Hepatocyte (in vitro differentiated cells and primary cell): ENCODE measurements around a stretch of chr10.

DNA sequence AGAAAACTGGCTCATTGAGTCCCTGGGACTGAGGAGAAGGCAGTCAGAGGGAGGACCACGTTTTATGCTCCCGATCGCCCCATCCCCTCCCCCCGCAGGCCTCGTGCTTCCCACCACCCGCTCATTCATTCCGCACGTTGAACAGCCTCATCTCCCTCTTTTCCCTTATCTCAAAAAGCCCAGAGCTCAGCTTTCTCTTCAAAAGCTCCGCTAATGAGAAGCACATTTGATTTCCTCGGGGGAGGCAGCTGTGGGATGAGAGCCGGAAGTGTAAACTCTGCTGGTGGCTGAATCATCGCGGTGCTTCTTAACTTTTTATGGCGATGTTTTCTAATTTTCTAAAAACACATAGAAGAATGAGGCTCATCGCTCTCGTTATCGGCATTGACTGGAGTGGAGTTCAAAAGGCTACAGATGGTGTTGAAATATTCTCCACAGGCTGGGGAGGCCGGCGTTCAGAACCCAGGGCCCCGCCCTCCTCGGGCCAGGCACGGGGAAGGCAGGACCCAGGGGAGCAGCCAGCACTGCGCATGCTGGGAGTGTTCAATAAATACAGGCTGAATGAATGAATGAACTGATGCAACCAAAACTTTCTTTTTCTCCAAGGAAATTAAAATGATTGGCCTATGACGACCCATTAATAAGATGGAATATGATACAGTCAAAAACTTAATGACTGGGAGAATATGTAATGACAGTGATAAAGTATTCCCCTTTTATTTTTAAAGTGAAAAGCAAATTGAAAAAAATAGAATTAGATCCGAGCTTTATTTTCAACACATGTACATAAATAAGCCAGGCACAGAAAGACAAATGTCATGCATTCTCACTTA lies 63.8 kb downstream of the OAT start:
- RAMPAGE, long total RNA: no peak
- RRBS: no CpG with 5 or more reads among the region's 25 CpGs

GRCh38 chr10:124465212-124465749 lies 3.7 kb downstream of the LHPP start:
- RAMPAGE, long total RNA: no peak
- RRBS: no CpG with 5 or more reads among the region's 9 CpGs

DNA sequence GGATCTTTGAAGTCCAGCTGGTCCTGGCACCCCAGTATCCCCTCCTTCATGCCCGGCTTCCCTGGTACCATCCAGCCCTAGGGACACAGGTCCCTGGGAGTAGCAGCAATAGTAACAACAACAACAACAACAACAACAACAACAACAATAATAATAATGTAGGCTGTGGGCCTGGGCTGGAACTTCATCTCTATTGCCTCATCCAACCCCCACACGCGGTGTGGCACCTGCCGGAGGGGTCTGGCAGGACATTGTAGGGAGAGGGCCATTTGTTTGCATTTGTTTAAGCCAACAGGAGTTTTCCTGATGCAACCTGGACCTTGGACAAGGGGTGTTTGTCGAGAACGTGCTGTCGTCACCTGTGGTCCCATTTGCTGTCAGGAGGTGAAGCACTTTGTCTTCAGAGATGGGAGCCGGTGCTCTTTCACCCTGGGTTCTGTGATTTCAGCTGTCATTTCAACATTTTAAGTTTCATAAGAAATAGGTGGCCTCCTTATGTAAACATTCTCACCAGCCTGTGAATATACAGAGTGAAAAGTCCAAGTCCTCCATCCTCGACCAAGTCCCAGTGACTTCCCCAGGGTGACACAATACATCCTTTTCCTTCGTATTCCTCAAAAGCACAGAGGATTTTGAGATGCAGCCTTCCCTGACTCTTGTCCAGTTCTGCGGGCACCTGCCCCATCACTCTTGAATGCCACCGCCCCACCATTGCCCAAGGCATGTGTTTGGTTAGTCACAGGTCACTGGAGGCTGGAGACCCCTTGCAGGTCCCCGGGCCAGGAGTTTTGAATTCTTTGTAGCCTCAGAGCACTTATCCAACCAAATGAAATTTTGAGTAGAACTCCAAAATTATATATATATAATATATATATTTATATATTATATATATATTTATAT lies 9.2 kb downstream of the LHPP start:
- RAMPAGE, long total RNA: no peak
- RRBS: no CpG with 5 or more reads among the region's 13 CpGs

GRCh38 chr10:124544342-124545139 lies 82.9 kb downstream of the LHPP start:
- RAMPAGE, long total RNA: no peak
- RRBS: no CpG with 5 or more reads among the region's 23 CpGs

DNA sequence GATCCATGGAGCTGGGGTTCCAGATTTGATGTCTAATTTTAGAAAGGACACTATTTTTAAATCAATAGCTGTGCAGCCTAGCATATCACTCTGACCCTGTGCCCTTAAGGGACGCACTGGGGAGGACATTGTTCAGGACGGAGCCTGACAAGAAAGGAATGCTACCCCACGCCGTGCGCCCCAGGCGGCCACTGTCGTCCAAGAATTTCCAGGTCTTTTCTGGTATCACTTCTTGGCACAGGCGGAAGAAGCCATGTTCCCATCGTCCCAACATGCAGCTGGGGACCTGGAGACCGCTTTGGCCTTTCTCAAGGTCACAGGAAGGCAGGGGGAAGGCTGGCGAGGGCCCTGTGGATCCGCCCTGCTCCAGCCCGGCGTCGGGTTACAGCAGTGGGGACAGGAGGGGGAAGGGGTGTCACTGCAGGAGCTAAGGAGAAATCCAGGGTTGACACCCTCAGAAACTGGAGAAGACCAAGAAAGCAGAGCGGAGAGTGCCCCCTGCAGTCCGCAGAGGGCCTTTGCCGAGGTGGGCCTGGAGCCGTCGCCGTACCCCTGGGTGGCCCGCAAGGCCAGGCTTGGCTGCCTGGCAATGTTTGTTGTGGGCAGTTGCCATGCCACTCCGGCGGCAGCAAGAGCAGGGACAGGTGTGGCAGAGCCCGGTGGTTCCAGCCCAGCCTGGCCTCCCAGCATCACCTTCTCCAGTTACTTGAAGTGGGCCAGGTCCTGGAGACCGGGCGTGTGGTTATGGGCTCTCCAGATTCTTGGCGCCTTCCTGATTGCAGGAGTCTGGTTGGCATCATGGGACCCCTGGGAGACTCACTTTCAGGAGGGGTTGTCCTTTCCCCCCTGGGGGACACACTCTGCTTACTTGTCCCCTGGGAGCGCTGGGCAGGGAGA lies 104.1 kb downstream of the LHPP start:
- RAMPAGE, long total RNA: no peak
- RRBS: 78% methylated on average over 3 of the region's 29 CpGs

DNA sequence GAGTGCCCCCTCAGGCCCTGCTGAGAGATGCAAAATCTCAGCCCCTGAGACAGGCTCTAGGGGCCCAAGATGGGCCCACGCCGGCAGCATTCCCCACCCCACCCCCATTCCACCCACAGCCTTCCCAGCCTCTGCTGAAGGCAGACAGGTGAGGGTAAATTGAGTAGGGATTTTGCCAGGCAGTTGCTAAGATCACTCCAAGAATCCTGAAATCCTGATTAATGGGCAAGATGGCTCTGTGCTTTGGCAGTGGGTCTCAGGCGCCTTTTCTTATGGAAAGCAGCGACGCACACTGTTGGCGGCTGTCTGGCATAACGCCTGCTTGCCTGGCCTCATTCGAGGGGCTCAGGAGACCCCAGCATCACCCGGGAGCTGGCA lies 98.8 kb downstream of the FAM53B start:
- RAMPAGE, long total RNA: no peak
- RRBS: no CpG with 5 or more reads among the region's 9 CpGs

DNA sequence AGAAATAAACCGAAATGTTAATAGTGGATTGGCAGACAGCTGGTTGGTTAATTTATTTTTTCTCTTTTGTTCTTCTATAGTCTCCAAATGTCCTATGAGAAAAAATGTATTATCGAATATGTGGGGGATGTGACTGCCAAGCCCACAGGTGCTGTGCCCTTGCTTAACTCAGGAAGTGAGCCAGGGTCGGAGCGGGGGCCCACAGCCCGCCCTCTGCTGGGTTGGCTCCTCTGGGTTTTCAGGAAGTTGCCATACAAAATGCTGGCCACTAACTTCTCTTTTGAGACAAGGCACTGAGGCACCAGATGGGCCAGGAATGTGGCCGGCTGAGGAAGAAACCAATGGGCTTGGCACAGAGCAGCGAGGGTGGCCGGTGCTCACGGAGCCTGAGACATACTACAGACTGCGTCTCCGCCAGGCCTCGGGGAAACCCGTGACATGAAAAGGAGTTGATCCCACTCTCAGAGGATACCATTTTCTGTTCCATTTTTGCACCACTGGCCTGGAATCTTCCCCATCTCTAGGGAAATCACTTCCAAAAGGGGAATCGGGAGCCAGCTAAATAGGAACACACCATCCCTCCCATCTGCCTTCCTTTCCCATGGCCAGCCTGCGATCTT lies 58.9 kb downstream of the FAM53B start:
- RAMPAGE, long total RNA: no peak
- RRBS: no CpG with 5 or more reads among the region's 15 CpGs

DNA sequence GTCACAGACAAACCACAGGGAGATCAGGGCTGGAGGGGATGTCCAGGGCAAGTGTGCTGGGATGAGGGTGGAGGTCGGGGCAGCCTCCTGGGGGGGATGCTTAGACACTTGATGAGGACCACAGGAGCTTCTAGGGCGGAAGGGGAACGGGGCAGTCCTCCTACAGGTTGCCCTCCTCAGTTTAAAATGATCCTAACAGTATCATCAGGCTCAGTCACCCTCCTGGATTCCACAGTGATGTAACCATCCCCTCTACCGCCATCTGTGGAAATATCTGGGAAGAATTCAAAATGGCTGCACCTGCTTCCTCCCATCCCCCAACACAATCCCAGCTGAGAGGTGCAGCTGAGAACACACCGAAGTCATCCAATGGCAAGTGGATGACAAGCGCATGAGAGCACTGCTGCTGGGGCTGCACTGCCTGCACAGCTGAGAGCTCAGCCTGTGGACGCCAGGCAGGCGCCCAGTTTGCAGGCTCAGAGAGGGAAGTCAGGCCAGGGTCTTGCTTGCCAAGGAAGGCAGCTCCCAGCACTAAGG lies 46.5 kb downstream of the FAM53B start:
- RAMPAGE, long total RNA: no peak
- RRBS: no CpG with 5 or more reads among the region's 8 CpGs

GRCh38 chr10:124709566-124710201 lies 34.5 kb downstream of the FAM53B start:
- RAMPAGE, long total RNA: no peak
- RRBS: no CpG with 5 or more reads among the region's 14 CpGs

- RAMPAGE, long total RNA: no peak
- RRBS: 2% methylated on average over 56 of the region's 146 CpGs
Observed at GRCh38 chr10:124916618-124917618, 25.0 kb upstream of the ZRANB1 start.

- RAMPAGE, long total RNA: no peak
- RRBS: no CpG with 5 or more reads among the region's 3 CpGs
Observed at GRCh38 chr10:124977982-124978346, 36.0 kb downstream of the ZRANB1 start.

DNA sequence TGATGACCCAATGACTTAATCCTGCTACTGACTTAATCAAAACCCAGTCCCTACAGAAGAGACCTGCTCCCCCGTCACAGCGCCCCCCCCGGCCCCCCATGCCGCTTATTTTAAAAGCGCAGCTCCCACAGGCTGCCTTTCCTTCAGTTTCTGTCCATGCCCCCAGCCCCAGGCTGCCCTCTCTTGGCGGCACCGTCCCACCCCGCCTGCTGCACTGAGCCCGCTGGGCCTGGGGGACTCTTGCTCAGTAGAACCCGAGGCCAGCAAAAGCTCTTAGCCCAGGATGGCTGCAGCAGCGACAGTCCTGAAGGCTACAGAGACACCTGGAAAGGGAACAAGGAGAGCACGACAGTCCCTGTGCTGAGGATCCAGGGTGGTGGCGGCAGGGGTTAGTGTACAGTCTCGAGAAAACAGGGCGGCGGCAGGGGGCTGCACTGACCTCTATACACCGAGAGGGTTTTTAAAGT lies 31.7 kb downstream of the CTBP2 start:
- RAMPAGE, long total RNA: no peak
- RRBS: no CpG with 5 or more reads among the region's 17 CpGs

DNA sequence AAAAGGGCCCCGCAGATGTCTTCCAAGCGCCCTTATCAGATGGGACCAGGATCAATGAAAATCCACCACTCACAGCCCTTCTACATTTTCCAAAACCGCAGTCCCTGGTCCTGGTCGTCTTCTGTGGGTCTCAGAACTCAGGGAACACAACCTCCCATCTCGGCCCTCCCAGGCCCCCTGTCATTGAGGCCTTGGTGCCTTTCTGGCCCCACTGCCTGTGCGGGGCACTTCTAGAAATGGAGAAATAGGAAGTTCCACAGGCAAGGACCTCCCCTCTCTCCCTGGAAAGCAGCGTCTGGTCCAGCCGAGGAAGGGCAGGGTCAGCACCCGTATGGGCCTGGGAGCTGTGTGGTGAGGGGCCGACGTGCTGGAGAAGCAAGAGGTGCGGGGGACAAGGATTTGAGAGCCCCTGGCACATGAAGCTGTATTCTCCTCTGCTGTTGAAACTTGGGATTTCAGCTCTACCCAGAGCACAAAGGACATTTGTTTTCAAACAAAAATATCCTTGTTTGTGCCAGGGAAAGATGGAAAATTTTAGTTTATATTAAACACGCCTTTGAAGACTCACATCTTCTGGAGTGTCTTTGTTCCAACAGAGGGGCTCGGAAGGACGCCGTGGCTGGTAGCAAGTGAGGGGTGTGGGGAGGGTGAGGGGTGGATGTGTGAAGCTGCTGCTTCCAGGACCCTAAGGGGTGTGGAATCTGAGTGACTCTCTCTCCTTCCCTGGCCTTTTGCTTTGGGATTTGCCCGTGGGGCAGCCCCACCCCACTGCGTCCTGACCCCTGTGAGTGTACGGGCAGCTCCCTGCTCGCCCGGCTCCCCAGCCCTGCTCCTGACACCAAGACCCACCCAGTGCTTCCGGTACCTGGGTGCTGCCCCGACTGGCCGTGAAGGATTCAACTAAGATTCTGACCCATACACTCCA lies 26.7 kb downstream of the CTBP2 start:
- RAMPAGE, long total RNA: no peak
- RRBS: 94% methylated on average over 2 of the region's 24 CpGs

DNA sequence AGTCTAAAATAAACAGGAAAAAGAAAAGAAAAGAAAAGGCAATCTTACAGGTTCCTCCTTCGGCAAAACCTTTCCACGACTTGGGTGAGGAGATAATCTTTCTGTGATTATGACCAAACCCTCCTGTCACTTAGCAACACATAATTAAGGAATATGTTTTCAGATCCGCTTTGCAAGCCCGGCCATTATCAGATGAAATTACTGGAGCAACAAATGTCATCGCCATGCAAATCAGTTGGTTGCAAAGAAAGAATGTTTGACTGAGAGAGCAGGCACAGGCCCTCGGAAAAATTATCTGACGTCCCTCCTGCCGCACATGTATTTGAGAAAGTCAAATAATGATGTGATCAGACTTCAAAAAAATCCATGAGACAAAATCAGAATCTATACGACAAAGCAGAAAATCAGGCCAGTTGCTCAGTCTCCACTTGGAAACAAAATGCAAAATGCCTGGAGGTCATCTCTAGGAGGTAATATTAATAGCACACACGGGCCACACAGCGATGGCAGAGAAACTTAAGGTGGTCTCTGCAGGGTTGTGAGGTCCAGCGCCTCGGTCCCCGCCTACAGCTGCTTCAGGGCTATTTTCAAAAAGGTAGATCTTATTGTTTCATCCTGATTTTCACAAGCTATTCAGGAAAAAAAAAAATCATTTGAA lies 3.2 kb downstream of the CTBP2 start:
- RAMPAGE, long total RNA: no peak
- RRBS: no CpG with 5 or more reads among the region's 14 CpGs

DNA sequence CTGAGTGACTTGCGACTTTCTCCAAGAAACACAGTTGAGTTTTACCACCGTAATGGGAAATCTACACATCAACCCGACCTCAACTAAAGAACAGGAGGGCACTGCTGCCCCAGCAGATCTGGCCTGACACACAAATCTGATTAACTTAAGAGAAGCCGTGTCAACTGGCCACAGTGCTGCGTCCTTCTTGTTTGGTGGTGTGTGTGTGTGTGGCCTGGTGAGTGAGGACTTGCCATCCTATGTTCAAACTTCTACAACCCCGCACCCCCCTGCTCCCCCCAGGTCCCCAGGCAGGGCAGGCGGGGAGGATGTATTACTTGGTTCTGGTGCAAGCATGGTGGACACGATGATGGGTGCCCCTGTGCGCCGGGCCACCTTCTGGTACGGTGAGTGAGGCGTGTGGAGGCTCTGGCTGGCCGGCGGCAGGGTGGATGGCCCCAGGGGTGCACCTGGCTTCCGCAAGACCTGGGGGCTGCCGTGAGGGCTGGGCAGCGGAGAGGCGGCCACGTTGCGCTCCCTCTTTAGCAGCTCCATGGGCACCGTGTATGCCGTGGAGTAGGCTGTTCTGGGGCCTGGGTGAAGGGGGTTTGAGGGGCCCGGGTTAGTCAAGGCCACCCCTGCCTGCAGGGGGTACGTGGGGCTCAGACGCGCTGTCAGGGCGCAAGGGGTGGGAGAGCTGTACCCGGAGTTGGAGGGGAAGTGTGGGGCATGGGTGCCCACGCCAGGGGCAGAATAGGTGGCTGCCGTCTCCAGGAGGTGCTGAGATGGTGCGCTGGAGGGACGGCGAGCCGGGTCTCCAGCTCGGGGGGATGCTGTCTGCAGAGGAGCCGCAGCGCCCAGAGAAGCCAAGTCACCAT lies 1.9 kb downstream of the CTBP2 start:
- RAMPAGE, long total RNA: no peak
- RRBS: 92% methylated on average over 11 of the region's 37 CpGs

DNA sequence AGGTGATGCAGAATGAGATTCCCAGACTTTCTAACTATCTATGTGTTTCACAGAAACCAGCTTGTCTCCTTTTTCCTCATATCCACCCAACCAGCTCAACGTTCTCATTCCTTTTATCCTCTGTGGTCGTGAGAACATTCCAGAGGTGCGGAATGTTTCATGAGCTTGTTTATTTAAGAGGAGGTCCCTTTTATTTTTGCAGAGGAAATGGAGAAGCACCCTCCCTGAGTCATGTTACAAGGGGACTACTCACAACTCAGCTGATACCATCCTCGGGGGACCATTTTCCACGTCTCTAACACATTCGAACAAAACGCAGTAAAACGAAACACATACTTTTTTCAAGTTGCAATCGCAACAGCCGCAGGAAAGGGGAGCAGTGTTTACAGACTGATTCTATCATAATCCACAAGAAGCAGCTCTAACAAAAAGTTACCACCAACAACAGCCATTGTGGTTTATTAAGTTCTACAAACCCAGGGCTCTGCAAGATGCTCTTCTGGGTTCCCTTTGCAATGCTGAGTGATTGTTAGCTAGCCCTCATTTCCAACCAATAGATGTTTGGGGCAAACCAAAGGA lies 7.4 kb upstream of the CTBP2 start:
- RAMPAGE, long total RNA: no peak
- RRBS: no CpG with 5 or more reads among the region's 10 CpGs

- RAMPAGE, long total RNA: no peak
- RRBS: no CpG with 5 or more reads among the region's 10 CpGs
Observed at GRCh38 chr10:125119927-125120569, 92.2 kb upstream of the CTBP2 start.

- RAMPAGE, long total RNA: no peak
- RRBS: no CpG with 5 or more reads among the region's 11 CpGs
Observed at GRCh38 chr10:125124804-125125503, 97.1 kb upstream of the CTBP2 start.

GRCh38 chr10:125139605-125139995 lies 111.7 kb upstream of the CTBP2 start:
- RAMPAGE, long total RNA: no peak
- RRBS: no CpG with 5 or more reads among the region's 6 CpGs

GRCh38 chr10:125143988-125144539 lies 116.2 kb upstream of the CTBP2 start:
- RAMPAGE, long total RNA: no peak
- RRBS: no CpG with 5 or more reads among the region's 13 CpGs